ENCODE results near the genes PHKA1 and FAM236A.

DNA sequence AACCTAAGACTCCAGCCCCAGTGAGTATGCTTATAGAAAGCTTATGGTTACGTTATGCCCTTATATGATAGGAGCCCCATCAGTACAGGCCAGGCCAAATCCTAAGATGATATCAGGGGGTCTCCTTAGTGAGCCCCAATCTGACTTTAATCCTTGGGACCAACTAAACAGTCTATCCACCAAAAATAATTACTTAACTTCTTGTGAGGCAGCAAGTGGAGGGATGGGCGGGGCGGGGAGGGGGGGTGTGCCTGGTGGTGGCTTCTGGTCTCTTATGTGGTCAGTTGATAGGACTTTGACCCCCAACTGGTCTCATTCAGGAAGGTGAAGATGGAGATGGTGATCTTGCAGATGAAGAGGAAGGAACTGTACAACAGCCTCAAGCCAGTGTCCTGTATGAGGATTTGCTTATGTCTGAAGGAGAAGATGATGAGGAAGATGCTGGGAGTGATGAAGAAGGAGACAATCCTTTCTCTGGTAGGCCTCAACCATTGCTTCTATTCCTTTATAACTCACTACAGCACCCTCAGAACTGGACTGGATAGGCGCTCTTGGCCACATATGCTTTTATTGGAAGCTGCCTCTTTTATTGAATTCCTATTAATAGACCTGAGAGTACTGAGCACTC lies 73.6 kb upstream of the OGT start:
- PRO-cap = no peak
- RRBS, 2 experiments = no CpG with 5 or more reads among the region's 4 CpGs

DNA sequence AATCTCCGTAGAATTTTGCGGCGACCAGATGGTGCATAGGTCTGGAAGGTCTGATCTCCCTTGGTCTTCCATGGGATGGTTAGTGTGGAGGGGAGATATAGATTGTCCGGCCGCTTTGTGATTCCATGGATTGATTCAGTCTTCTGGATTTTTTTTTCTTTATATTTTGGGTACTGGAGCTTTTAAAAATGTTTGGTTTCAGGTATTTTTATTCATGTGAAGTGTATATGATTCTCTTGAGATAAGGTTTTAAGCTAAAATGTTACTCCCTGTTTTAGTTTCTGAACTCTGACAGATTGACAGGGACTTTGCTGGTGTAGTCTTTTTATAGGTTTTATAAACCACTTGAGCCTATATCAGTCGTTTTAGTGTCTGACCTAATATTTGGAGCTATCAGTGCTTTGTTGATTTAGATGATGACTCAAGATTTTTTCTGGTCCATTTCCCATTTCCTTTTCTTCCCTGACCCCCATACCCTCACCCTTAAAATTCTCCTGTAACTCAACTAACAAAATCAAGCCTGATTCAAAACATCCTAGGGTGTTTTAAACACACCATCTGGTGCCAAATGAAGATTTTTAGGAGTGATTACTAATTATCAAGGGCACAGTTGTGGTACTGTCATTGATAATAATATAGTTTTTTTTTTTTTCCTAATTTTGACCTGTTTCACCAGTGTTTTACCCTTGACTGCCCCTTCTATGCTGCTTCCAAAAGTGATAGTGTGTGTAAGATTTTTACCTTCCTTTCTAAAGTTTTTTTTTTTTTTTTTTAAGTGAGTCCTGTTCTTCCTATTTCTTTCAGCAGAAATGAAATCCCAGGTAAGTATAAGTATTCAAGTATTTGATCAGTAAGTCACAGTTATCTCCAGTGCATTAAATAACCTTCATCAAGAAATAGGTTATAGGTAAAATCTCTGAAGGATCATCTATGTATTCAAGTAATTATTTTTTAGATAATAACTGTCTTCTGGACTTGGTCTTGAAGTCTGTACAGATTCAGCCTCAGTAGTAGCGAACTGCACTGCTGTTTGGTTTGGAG lies 3.9 kb upstream of the GCNA start:
- PRO-cap = no peak
- RRBS, 2 experiments = no CpG with 5 or more reads among the region's 7 CpGs

DNA sequence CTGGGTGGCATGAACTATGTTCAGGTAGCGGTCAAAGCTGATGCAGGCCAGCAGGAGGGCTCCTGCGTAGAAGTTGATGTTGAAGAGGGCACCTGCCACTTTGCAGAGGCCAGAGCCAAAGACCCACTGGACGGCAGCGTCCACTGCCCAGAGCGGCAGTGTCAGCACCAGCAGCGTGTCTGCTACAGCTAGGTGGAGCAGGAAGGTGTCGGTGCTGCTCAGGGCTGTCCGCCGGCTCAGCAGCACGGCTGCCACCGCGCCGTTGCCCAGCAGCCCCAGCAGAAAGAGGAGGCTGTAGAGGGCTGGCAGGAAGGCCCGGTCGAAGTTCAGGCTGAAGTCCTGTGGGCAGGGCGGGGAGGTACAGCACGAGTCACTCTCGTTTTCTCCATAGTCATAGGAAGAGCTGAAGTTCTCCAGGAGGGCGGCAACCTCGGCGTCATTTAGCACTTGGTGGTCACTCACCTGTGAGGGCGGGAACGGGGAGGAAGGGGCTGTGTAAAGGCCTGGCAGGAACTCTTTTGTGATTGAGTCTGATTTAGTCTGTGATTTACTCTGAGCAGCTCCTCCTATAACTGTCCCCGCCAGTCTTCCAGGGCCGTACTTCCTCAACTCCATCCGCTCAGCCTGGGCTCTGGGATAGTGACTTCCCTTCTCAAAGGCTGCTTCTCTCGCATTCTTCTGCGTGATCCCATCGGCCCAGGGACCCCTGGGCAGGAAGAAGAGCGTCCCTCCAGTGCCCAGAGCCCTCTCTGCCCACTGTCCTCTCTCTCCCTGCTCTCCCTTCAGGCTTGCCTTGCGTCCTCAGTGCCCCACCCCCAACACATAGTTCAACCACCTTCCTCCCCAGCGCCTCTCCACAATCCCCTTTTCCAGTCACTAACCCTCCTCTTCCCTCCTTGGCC lies 1.1 kb downstream of the CXCR3 start:
- PRO-cap = no peak
- RRBS, 2 experiments = 86 to 94% methylated on average over 6 of the region's 32 CpGs

GRCh38 chrX:71637743-71638360 lies 19.5 kb upstream of the CXCR3 start:
- PRO-cap = no peak
- RRBS, 2 experiments = no CpG with 5 or more reads among the region's 5 CpGs

DNA sequence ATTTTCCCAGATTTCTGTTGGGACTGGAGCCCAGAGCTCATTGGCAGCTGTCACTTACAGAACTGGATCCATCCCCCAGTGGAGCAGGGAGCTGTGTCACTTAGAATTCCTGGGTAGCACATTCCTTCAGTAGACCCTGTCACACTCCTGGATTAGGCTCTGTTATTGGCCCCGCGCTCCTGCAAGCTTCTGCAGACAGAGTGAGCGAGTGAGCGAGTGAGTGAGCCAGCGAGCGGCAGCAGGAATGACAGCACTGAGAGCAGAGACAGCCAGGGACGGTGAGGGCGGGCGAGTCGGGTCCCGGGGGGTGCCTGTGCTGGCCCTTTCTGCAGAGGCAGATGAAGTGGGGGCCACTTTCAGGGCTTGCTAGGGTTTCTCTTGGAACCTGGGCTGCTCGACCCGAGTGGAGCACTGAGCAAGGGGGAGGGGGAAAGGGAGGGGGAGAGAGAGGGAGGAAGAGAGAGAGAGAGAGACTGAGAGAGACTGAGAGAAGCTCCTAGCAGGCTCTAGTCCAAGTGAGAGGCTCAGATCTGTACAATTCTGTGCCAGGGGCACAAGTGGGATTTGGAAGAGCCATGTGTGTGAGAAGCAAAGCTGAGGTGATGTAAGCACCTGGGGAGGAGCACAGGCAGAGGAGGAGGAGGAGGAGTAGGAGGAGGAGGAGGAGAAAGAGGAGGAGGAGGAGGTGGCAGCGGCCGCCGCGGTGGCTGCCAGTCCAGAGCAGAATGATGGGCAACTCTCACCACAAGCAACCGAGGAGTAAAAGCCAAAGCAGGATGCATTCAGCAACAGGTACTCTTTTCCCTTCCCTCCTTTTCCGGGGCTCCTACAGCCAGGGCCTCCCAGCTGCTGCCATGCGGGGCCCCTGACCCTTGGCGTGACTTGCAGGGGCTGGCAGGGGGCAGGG lies 112.3 kb upstream of the PIN4 start:
- PRO-cap = unidirectional peak, plus-strand start at position 207 of the sequence
- RRBS, 2 experiments = no CpG with 5 or more reads among the region's 21 CpGs

GRCh38 chrX:72131091-72131435 lies 50.5 kb upstream of the PIN4 start:
- PRO-cap = no peak
- RRBS, 2 experiments = no CpG with 5 or more reads among the region's 32 CpGs

- PRO-cap = no peak
- RRBS, 2 experiments = no CpG with 5 or more reads among the region's 7 CpGs
Observed at GRCh38 chrX:72168734-72169581, 12.6 kb upstream of the PIN4 start.

DNA sequence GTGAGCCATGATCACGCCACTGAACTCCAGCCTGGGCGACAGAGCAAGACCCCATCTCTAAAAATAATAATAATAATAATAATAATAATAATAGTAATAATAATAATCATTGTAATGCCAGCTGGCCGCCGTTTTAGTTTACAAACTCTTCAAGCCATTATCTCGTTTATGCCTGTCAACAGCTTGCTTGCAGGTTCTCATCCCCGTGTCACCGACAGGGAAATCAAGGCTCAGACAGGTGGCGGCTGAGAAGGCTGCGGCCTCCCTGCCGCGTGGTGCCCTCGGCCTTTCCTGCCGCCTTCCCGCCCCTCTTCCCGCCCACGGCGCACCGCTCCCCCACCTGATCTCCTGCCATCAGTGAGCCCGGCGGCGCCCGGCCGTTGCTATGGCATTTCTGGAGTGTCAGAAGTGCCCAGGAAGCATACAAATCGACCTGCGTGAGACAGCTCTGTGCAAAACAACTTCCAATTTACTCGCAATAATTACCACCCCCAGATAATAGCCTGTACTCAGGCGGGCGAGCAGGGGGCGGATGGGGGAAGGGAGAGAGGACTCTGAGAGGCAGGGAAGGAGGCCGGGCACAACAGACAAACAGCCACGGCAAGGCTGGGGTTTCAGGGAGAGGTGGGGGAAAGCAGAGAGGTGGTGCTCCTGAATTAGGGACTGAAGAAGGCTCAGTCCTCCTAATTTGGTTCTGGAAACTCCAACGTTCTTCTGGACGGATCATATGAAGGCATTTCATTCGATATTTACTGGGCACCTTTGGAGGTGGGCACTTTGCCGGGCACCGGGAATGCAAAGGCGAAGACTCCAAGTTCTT lies 16.6 kb upstream of the ERCC6L start:
- PRO-cap = no peak
- RRBS, 2 experiments = 71% methylated on average over 1 of the region's 37 CpGs; no CpG with 5 or more reads in 1 of the 2 experiments

GRCh38 chrX:72272469-72272930 lies 4.5 kb downstream of the RPS4X start:
- PRO-cap = no peak
- RRBS, 2 experiments = no CpG with 5 or more reads among the region's 4 CpGs

- PRO-cap = no peak
- RRBS, 2 experiments = no CpG with 5 or more reads among the region's 7 CpGs
Observed at GRCh38 chrX:72272931-72273558, 4.0 kb downstream of the RPS4X start.

- PRO-cap = no peak
- RRBS, 2 experiments = no CpG with 5 or more reads among the region's 4 CpGs
Observed at GRCh38 chrX:72473712-72474643, 98.7 kb downstream of the HDAC8 start.

GRCh38 chrX:72713338-72714382 lies at the start of gene PHKA1:
TSS of gene PHKA1 (minus strand) at chrX:72714306.
- PRO-cap = bidirectional peak, plus-strand start at chrX:72713729, minus-strand start at chrX:72713691; bidirectional peak, plus-strand start at chrX:72714049, minus-strand start at chrX:72713894; bidirectional peak, plus-strand start at chrX:72714290, minus-strand start at chrX:72714327
- RRBS, 2 experiments = 0% methylated on average over 6 of the region's 80 CpGs; no CpG with 5 or more reads in 1 of the 2 experiments

DNA sequence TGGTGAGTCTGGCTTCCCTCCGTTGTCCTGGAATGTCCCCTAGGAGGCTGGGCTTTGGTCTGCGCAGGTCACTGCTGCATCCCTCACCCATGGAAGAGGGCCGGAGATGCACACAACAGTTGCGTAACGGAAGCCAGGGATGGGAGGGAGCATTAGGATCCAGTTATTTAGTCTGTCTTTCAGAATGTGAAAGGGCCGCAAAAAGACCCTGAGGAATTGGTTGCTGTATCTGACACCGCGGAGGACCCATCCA lies 260 bp downstream of the FAM236C start:
- PRO-cap = no peak
- RRBS, 2 experiments = no CpG with 5 or more reads among the region's 8 CpGs

- PRO-cap = no peak
- RRBS, 2 experiments = no CpG with 5 or more reads among the region's 9 CpGs
Observed at GRCh38 chrX:72938151-72938513, at the start of gene FAM236A. TSS of gene FAM236A (plus strand) at chrX:72938206.

- PRO-cap = no peak
- RRBS, 2 experiments = no CpG with 5 or more reads among the region's 17 CpGs
Observed at GRCh38 chrX:73127952-73128396, 48.7 kb upstream of the PABPC1L2A start.

- PRO-cap = no peak
- RRBS, 2 experiments = no CpG with 5 or more reads among the region's 4 CpGs
Observed at GRCh38 chrX:74248899-74249521, 55.0 kb upstream of the ZCCHC13 start.

DNA sequence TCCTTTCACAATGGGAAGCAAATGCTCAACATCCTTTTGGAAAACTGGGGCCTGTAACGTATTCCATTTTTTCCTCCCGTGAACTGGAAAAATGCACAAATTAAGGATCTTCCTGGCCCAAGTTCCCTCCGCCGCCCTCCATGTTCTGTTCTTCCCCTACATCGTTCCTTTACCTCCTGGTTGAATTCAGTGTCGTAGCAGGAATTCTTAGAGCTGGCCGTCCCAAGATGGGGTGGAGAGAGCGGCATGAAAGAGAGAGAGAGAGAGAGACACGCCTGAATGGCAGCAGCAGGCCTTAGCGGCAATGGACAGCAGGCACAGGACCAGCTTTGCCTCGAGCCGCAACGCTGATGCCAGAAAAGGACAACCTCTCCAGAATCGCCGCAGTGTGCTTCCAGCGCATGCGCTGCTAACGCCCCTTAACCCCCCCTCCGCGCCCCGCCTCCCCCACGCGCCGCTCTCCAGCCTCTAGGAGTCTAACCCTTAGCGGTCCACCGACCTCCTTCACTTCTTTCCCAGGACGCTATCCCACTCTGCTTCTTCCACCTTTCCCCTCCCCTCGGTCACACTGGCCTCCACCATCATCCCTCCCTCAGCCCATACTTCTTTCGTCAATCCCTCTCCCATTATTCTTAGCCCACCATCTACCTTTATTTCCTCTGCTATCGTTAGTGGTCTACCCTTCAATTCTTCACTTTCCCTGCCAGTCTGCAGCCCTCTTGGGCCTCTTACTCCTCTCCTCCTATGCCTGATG lies 10.6 kb upstream of the ZCCHC13 start:
- PRO-cap = bidirectional peak, plus-strand start at position 507 of the sequence, minus-strand start at position 352 of the sequence
- RRBS, 2 experiments = no CpG with 5 or more reads among the region's 30 CpGs

- PRO-cap = bidirectional peak, plus-strand start at chrX:74536606, minus-strand start at chrX:74536672
- RRBS, 2 experiments = 22 to 44% methylated on average over 11 to 16 of the region's 64 CpGs
Observed at GRCh38 chrX:74536182-74537077, 78.0 kb downstream of the RLIM start.

DNA sequence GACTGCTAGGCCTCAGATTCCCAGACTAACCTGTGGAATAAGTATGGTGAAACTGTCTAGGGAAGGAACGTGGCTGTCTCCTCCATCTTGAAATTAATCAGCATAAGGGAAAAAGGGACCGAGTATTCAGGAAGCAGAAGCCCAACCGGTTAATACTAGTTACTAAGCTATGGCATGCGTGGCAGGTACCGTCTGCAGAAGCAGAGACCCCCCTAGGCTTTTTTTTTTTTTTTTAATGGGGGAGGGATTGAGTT lies 1.1 kb downstream of the RLIM start:
- PRO-cap = bidirectional peak, plus-strand start at position 103 of the sequence, minus-strand start at position 99 of the sequence
- RRBS, 2 experiments = no CpG with 5 or more reads among the region's 5 CpGs

DNA sequence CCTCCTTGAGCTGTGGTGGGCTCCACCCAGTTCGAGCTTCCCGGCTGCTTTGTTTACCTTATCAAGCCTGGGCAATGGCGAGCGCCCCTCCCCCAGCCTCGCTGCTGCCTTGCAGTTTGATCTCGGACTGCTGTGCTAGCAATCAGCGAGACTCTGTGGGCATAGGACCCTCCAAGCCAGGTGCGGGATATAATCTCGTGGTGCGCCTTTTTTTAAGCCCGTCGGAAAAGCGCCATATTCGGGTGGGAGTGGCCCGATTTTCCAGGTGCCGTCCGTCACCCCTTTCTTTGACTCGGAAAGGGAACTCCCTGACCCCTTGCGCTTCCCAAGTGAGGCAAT lies 130.8 kb downstream of the NEXMIF start:
- PRO-cap = unidirectional peak, plus-strand start at position 60 of the sequence
- RRBS, 2 experiments = no CpG with 5 or more reads among the region's 19 CpGs

Data from HEK293 (cell line).